Aorta (tissue), 1 donor: Measurements from ENCODE around the genes CC2D1B and SHISAL2A.

DNA sequence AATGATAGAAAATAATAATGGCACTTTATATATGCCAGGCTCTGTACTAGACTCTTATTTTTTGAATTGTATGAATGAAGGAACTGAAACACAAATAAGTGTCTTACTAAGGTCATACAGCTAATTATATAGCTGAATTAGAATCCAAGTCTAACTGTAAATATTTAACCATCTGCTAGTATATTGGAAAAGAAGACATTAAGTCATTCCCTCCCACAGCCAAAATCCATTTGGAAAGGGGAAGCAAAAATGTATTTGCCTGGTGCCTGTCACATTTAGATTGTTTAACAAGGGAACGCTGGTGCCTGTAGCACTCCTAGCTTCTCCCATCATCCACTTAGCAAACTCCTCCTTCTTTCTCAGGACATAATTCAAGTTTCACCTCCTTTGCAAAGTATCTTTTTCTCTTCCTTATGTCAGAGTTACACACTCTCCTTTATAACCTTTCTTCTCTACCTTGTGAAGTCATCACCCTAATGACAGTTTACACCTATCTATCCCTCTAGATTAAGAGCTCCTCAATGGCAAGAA, 661 bp upstream of the EPS15 start:
- PRO-cap = no peak

DNA sequence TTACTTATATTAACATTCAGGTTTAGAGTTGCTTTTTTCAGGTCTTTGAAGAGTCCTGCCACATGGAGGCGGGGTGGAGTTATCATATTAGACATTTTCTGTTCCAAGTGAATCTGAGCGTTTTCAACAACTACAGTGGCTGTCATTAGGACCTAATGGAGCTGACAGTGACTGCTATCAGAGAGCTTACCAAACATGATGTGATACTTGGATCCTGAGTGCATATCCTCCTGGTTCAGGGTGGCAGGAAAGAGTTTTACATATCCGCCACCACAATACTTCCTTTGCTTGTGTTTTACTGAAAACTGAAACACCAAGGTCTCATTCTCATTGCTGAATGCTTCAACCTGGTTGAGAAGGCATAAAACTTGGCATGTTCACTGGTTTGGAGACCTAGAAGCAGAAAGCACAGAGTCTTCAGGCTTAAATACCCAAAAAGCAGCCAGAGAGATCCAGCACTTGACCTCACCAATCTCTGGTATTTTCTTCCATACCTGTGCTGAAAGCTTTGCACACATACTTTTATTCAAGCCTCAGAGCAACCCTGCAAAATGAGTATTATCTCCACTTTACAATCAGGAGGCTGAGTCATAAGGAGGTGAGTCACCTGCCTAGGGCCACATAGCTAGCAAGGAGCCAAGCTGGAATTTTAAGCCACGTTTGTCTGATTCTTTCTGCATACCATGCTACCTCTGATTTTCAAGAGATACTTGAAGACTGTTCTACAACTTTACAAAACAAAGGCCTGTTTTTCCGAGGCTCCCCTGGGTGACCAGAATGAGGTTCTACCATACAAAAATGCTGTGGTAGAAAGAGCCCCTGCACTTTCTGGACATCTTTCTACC, 47.3 kb upstream of the OSBPL9 start:
- PRO-cap = no peak

DNA sequence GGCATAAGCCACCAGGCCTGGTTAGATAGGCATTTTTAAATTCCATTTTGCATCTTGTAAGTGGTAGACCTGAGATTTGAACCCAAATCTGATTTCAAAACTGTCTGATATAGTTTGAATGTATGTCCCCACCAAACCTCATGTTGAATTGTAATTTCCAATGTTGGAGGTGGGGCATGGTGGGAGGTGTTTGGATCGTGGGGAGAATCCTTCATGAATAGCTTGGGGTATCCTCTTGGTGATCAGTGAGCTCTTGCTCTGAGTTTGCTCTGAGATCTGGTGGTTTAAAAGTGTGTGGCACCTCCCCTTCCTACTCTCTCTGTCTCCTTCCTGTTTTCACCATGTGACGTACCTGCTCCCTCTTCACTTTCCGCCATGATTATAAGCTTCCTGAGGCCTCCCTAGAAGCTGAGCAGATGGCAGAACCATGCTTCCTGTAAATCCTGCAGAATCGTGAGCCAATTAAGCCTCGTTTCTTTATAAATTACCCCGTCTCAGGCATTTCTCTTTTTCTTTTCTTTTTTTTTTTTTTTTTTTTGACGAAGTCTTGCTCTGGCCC, 40.0 kb upstream of the OSBPL9 start:
- PRO-cap = no peak

- PRO-cap = no peak
These were observed 17.6 kb downstream of the OSBPL9 start for GRCh38 chr1:51634464-51634888.

DNA sequence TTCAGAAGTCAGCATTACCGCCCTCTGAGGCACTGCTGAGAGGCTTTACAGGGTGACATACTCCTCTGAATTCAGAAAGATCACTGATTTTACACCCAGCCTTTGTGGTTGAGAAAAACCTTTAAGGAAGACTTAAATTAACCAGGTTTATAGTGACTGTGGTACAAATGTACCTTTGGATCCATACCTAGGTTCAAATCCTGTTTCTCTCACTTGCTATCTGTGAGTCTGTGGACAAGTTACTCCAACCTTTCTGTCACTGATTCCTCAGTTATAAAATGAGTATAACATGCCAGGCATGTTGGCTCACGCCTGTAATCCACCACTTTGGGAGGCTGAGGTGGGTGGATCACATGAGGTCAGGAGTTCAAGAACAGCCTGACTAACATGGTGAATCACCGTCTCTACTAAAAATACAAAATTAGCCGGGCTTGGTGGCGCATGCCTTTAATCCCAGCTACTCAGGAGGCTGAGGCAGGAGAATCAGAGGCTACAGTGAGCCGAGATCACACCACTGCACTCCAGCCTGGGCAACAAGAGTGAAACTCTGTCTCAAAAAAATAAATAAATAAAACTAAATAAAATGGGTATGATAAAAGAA, 20.1 kb downstream of the OSBPL9 start:
- PRO-cap = no peak

GRCh38 chr1:51649528-51649881, 32.6 kb downstream of the OSBPL9 start:
- PRO-cap = no peak

DNA sequence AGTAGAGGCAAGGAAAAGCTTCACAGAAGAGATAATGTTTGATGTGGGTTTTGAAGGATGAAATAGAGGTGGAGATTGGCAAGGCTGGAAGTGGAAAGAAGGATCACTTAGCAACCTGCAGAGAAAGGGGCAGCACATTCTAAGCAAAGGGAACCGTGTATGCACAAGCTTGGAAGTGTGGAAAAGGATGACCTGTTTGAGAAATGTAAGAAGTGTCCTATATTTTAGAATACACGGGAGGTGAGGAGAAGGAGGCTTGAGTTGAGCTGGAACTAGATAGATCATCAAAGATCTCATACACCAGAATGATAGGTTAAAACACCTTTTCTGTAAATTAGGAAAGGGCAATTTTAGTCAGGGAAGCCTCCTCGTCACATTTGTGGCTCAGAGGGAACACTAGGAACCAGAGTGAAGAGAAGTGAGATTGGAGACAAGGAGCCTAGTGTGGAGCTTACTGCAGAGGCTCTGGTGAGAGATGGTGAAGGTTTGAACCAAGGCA, 70.6 kb downstream of the OSBPL9 start:
- PRO-cap = no peak

- PRO-cap = no peak
These were observed 87.7 kb downstream of the NRDC start for GRCh38 chr1:51790649-51791362.

GRCh38 chr1:52028883-52029239, 4.7 kb downstream of the KTI12 start:
- PRO-cap = no peak

DNA sequence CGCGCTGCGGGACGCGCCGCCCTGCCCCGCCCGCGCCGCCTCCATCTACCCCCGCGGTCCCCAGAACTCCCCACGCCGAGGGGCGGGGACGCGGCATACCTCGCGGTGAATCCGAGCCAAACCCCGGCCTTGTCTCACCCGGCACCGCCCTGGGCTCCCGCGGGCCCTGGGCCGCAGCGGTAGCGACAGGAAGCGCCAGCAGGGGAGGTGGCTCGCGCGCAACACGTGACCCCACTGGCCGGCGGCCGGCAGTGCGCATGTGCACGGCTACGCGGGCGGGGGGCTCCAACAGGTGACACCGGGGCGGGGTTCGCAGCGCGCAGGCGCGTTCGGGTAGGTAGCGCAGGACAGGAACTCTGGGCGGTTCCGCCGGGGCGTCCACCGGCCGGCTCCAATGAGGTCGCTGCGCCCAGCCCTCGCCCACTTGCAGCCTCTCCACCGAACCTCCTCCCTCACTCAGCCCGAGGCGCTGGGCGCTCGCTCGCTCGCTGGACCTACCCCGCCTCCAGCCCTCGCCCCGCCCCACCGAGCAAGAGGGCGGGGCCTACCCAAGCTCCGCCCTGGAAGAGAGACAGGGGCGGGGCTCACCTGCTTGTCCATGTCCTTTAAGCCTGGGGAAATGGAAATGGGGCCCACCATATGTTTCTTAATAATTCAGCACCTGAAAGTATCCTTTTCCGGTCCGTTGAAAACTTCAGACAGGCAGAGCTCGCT, at the start of gene CC2D1B:
CC2D1B (minus strand) TSS at position 236 of the 714 bp plus-strand sequence.
- PRO-cap = unidirectional peak, minus-strand start at position 181 of the sequence; bidirectional peak, plus-strand start at position 562 of the sequence, minus-strand start at position 458 of the sequence

DNA sequence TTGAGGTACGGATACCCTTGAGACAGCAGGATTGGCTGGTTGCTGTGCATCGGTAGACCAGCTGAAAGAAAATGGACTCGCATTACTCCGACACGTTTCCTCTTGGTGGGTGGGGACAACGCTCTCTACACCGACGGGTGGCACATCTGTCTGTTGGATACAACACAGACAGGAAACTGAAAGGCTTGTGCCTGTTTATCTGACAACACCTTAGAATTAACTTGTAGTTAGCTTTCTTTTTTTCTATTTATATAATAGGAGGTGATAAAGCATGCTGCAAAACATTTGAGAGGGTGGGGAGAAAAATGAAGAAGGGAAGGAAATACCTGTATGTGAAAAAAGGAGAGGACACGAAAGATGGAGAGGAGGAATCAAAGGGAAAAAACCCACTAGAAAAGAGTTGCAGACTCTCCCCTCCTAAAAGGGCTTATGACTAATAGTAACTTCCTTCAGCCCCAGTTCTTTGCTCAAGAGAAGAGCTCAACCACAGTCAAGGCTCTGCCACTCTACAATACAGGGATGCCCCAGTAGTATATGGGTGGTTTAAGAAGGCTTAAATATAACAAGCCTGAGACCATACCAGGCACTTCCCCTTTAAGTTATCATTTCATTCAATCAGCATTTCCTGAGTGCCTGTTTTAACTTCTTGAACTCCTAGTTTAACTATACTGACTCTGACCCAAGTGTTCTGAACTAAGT, 19.6 kb downstream of the PRPF38A start:
- PRO-cap = no peak

DNA sequence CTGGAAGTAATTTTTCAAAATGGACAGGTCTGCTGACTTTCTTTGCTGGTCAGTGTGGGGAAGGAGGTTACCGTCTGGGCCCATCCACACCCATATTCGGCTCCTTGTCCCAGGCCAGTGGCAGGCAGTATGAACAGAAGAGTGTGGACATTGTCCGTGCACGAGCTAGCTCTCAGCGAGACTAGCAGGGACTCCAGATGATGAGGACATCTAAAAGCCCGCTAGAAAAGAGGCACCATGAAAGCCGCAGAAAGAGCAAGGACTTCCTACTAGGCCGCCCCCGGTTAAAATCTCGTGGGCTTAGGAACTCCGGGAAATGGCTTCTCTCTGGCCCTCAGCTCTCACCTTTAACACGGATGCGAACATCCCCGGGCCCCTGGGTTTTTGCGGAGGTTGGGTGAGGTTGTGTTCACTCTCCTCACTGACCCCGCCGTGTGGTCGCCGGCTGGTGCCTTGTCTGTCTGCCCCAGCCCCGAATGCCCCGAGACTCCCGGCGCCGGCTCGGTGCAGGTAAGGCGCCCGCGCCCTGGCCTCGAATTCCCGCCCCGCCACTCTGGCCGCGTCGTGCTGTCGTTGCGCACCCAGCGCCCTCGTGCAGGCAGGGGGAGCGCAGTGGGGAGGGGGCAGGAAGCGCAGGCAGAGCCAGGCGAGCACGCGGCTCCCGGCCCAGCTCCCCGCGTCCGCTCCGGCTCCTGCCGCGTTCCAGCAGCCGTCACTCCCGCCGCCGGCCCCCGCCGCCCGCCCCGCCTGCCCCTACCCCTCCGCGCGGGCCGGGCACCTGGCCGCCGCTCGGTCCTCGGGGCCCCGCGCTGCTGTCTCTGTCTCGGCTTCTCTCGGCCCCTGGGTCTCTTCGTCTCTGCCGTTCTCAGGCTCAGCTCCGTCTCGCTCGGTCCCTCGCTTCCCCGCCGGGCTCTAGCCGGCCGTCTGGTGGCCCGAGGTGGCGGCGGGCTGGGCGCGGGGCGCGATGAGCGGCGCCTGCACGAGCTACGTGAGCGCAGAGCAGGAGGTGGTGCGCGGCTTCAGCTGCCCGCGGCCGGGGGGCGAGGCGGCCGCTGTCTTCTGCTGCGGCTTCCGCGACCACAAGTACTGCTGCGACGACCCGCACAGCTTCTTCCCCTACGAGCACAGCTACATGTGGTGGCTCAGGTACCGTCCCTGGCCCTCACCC, at the start of gene SHISAL2A:
SHISAL2A (plus strand) TSS at position 639 of the 1,168 bp plus-strand sequence.
- PRO-cap = no peak

GRCh38 chr1:52685923-52686504, 12.1 kb downstream of the COA7 start:
- PRO-cap = no peak

DNA sequence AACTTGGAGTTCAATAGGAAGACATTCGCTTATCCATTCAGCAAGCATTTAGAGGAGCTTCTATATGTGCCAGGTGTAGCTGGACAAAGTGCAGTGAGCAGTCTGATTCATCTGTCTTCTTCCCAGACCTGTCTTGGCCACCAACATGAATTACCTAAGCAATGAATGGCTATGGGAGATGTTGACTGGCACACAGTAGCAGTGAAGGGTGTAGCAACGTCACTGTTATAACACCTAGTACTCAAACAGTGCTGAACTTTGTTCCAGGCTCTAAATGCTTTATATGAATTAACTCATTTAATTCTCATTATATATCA, 499 bp upstream of the COA7 start:
- PRO-cap = no peak

- PRO-cap = no peak
These were observed 19.9 kb downstream of the ZYG11B start for GRCh38 chr1:52746247-52746531.

- PRO-cap = no peak
These were observed 15.0 kb upstream of the PODN start for GRCh38 chr1:53047027-53047321.

DNA sequence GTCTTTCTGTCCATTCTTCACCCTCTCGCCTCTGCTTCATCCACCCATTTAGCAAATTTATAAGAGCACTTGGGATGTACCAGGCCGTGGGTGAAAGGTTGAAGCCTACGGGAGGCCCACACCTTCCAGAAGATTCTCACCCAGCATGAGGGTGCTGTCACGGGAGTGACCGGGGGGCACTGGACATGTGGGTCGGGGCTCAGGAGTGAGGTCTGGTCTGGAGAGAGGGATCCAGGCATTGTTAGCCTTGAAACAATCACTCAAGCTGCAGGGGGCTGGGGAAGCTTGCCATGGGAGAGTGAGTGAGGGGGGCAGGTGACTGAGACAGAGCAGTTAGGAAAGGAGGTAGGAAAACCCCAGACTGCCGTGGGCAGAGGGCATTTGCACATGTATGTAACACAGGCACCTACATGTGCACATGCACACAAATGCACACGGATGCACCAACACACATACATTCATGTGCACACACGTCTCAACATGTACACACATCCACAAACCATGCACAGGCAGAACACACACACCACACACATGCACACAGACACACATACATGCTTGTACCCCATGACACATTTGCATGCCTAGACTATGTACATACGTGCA, 20.3 kb downstream of the PODN start:
- PRO-cap = no peak

DNA sequence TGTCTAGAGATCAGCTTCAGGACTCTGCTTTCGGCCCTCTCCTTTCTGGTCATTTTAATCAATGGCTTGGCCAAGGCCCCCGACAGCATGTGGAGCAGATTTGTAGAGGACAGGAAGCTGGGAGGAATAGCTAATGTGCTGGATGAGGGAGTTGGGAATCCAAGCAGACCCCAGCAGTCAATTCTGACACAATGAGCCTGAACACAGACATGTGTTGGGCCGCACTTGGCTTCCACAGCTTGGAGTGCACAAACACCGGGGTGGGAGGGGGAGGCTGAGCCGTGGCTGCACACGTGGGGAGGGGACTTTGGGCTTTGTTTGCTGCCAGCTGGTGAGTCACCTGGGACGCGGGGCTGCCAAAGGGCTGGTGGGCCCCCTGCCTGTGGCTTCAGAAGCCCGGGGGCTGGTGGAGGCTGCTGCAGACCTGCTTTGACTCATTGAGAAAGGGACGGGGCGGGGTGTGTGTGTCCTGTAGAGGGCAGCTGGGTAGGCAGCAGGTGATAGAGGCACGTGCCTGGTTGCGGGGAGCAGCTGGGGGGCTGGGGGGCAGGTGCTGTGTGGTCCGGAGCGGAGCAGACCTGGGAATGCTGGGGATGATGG, 20.9 kb downstream of the SLC1A7 start:
- PRO-cap = no peak

GRCh38 chr1:53190223-53190891, 6.3 kb upstream of the CPT2 start:
- PRO-cap = no peak

GRCh38 chr1:53238109-53238395, 266 bp downstream of the MAGOH start:
- PRO-cap = no peak